ReNcell CX (cell line): Measurements from ENCODE around the genes STAT1 and TMEFF2.

DNA sequence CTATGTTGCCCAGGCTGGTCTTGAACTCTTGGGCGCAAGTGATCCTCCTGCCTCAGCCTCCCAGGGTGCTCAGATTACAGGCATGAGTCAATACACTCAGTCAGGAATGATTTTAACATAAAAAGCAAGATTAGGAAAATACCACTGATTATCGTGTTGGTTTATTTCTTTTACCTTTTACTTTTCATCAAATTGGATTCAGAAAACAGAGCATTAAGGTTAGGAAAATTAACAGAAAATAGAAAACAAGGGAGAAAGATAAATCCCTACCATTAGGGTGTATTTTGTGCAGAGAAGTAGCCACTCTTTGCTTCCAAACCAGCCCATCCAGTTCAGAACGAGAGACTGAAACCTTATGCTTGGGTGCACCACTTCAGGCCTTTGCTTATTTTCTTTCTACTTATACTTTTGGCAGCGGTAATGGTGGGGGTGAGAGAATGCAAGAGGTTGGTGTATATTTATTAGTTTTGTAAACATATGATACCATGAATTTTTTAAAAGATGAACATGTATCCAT is 60.6 kb downstream of the MFSD6 start:
- PRO-cap, result no peak

- PRO-cap, result no peak
Measured at GRCh38 chr2:190551818-190552518, 17.4 kb upstream of the NEMP2 start.

- PRO-cap, result no peak
Measured at GRCh38 chr2:190608035-190608423, 40.9 kb upstream of the NAB1 start.

DNA sequence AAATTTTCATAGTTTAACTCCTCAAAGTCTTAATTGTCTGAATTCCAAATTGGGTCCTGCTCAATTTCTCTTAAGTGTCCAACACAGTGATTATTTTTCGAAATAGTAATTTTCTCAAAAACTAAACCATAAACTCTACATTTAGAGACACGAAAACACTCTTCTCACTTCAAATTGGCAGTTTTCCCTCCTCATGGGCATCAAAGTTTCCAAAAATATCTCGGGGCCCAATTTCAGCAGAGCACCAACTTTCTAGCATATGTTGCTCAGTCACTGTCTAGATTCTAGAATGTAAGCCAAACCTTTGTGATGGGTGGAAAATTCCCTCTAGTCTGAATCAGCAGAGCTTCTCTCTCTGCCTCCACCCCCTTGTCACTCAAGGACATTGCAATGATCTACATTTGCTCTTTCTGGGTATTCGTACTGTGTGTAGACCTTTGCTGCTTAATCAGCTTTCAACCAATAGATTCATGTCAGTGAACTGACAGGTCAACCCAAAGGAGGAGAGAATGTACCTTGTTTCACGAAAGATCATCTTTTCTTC is 38.9 kb upstream of the GLS start:
- PRO-cap, result no peak

DNA sequence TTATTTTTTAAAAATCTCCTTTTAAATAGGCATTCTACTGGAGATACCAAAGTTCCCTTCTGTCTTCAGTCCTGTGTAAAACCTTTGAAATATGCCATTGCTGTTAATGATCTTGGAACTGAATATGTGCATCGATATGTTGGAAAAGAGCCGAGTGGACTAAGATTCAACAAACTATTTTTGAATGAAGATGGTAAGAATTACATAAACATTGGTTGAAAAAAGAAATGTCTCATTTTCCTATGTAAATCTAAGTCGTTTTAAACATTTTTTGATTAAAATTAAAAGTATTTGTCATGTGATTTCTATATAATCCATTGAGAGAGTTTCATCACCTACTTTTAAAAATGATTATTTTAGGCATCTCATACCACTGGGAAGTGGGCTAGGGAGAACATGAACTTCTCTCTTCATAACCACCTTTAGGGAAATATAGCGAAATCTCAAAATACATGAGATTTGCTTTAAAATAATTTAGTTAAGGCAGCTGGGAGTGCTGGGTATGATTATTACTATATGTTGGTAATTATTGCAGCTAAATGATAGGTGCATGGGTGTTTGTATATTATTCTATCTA is 24.4 kb downstream of the GLS start:
- PRO-cap, result no peak

DNA sequence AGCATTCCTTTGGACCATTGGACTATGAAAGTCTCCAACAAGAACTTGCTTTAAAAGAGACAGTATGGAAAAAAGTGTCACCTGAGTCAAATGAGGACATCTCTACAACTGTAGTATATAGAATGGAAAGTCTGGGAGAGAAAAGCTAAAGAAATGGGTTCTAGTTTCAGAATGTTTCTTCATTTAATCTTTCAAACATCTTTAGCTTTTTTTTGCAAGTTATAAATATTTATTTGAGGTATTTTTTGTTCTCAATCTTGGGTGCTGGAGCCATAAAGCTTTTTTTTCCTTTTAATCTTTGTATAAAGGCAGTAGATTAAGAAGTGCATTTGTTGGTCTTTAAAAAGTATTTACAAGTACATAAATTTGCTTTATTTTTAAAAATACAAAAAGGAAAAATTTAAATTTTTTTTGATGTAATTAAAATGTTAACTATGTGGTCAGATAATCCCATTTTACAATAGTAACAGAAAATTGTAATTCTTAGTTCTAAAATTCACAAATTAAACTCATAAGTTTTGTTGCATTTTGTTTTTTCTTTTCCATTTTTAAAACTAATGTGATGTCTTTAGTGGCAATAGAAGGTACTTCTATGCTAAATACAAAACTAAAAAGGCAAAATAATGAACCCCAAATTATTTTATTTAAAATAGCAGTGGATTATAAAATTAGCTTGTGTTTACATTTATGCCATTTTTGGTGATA is 52.2 kb downstream of the GLS start:
- PRO-cap, result no peak

DNA sequence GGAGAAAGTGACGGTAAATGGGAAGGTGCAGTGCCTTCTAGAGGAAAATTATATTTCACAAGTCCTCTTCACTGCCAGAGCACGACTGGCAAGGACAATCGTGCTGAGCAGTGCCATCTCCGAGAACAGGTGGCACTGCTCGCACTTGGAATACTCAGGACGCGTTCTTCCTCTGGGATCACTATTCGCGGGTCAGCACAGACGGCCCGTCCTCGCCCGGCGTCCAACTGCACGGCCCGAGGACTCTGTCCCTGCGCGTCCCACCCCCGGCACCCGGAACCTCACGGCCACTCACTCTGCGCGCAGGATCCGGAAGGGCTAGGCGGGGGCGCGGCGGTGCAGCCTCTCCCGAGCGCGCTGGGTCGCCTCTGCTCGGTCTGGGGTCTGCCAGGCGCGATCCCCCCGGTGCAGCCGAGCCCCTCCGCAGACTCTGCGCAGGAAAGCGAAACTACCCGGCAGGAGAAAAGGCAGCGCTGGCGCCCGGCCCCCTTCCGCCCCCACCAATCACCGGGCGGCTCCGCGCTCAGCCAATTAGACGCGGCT is at the start of gene STAT1:
Gene STAT1, minus strand, starts transcription at position 449 of the 543 bp plus-strand sequence.
- PRO-cap, result bidirectional peak, plus-strand start at position 187 of the sequence, minus-strand start at position 148 of the sequence; bidirectional peak, plus-strand start outside the sequence, minus-strand start at position 432 of the sequence

DNA sequence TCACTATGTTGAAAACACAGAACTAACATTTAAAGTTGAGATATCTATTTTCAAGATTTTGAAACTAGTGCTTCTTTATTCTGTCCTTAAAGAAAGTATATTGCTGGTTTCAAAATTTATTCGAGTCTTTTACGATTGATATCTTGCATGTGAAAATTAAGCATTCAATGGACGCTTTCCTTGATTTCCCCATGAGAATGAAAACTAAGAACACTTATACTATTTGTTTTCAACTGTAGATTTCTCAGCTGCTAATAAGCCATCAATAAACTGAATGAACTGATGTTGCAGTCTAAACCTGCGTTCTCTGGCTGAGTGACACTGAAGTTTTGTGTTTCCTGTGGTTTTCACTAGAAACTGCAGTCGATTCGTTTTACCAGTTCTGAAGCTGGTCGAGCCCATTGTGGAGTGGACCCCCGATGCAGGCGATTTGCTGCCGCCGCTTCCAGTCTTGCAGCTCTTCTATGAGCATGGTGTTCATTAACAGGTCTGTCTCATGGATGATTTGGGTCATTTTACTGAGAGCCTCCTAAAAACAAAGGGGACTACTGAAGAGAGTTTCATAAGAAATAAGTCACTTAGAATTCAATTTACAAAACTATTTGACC is 50.6 kb upstream of the STAT1 start:
- PRO-cap, result no peak

DNA sequence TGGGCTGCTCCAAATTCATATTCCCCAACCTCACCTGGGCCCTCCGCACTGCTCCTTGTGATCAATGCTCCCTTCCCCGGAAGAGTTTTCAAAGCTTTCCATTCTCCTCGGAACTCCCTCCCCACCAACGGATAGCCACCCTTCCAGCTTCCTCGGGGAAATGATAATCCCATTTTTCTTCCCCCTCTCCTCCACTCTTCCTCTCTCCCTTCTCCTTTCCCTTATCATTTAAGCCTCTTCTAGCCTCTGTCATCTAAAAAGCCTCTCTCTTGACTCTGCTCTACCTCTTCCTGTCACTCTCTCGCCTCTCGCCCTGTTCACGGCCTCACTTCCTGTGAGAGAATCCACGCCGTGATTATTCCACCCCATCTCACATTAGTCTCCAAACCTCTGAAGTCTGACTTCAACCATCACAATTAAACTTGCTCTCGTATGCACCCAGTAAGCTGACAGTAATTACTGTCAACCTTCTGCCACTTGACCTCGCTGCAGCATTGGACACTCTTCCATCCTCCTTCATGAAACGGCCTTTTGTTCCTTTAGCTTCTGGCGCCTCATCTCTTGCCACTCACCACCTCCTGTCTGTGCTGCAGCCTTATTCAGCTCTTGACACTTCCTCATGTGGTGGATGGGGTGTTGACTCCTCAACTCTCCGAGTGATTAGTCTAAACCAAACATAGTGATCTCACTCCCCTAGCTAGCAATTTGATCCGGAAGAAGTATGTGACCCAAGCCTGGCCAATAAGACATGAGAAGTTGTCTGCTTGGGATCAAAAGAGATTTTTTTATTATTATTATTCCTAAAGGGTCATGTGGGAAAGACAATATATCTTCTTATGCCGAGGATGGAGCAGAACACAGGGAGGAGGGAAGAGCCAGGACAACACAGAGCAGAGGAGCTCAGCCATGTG is 38.6 kb upstream of the MYO1B start:
- PRO-cap, result no peak

- PRO-cap, result no peak
Measured at GRCh38 chr2:191246719-191247067, 1.5 kb downstream of the MYO1B start.

DNA sequence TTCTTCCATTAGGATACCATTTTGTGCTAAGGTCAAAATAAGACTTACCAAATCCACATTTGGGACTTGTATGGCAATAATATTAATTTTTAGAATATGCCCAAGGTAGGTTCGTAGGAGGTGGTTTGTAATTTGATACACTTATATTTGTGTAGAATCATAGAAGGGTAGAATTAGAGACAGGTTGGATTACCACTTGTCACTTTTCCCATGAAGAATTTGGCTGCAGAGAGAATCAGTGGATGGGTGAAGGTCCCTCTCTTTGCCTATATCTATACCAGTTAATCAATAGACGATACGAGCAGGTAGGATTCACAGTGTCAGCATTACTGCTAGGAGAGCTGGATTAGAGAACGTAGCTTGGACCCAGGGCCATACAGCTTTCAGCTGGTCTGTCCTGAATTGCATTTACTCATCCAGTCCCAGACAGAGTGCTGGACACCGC is 145.4 kb downstream of the MYO1B start:
- PRO-cap, result no peak

- PRO-cap, result no peak
Measured at GRCh38 chr2:191436812-191437081, 191.5 kb downstream of the MYO1B start.

DNA sequence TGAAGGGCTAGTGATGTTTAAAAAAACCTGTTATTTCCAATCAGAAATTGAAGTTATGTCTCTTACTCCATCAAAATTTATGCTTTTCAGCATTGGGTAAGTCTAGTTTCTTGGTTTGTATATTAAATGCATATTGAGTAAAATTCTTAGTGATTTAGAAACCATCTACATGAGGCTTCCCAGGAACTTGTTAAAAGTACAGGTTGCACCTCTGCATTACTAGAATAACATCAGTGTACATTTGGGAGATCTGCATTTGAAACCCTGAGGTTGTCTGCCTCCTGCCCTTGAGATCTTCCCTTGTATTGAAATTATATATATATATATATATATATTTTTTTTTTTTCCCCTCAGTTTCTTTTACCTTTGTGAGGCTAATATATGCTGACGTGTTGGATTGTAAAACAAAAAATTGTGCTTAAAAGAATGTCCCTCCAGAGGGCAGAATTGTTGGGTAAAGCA is 12.2 kb downstream of the NABP1 start:
- PRO-cap, result no peak

- PRO-cap, result no peak
Measured at GRCh38 chr2:191846087-191846851, 619 bp downstream of the CAVIN2 start.

GRCh38 chr2:192194813-192195965 is at the start of gene TMEFF2:
Gene TMEFF2 (minus strand): TSS chr2:192194933.
- PRO-cap, result bidirectional peak, plus-strand start at chr2:192195090, minus-strand start at chr2:192194927; bidirectional peak, plus-strand start at chr2:192195365, minus-strand start at chr2:192195273; bidirectional peak, plus-strand start at chr2:192195854, minus-strand start at chr2:192195781

DNA sequence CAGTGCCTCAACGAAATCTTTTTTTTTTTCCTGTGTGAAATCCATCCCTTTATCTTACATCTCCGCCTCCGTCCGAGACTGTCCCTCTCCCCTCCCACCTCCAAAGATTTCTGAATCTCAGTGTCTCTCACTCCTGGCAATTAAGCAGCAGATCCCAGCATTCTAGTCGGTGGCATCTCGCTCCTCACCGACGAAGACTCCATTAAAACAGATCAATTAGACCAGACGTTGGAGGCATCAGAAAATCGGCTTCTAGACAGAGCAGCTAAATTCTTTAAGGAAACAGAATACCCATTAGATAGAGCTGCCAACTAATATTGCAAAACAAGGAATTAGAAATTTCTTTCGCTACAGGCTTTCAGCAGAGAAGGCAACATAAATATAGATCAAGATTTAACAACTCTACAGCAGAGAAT is 1.9 kb upstream of the TMEFF2 start:
- PRO-cap, result unidirectional peak, minus-strand start at position 106 of the sequence

DNA sequence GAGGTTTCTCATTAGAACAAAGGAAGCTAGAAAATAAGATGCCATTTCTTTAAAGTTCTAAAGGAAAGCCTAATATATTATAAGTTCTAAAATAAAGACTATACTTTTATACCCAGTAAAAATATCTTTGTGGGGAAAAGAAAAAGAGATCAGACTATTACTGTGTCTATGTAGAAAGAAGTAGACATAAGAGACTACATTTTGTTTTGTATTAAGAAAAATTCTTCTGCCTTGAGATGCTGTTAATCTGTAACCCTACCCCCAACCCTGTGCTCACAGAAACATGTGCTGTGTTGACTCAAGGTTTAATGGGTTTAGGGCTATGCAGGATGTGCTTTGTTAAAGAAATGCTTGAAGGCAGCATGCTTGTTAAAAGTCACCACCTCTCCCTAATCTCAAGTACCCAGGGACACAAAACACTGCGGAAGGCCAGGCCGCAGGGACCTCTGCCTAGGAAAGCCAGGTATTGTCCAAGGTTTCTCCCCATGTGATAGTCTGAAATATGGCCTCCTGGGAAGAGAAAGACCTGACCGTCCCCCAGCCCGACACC is 947.6 kb upstream of the TMEFF2 start:
- PRO-cap, result no peak

- PRO-cap, result no peak
Measured at GRCh38 chr2:194089978-194090279, 1567.1 kb upstream of the SLC39A10 start.

- PRO-cap, result no peak
Measured at GRCh38 chr2:195487013-195487450, 170.0 kb upstream of the SLC39A10 start.

- PRO-cap, result no peak
Measured at GRCh38 chr2:195575763-195576596, 81.0 kb upstream of the SLC39A10 start.